Mammary microvascular endothelial cell (primary cell): ENCODE measurements around the genes PPP1R14A, RYR1, EIF3K and FBXO27.

DNA sequence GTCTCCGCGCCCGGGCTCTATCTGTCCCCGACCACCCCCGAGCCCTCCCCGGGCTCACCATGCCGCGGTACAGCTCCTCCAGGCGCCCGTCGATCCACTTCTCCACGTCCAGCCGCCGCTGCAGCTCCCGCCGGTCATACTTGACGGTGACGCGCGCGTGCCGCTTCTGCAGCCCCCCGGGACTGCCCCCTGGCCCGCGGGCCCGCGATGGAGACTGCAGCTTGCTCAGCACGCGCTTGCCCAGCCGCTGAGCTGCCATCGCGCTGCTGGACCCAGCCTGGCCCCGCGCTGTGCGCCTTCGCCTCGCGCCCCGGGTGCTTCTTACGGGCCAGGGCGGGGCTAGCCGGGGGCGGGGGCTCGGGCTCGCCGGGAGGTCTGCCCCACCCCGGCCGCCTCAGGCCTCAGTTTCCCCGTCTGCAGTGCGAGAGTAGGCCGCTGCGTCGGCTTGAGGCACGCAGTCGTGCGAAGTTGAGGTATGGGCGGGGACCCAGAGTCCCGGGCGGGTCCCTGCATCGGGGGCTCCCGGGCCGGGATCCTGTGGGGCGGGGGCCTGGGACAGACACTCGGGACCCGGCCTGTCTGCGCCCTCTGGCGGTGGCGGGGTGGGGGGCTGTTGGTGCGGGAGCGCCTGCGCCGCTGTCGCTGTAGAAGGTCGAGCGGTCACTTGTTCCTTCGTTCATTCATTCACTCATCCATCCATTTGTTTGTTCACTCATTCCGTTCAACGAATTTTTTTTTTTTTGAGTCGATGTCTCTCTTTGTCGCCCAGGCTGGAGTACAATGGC is at the start of gene PPP1R14A:
PPP1R14A (minus strand) TSS at position 294 of the 785 bp plus-strand sequence.
- RAMPAGE, long total RNA, result start-site peak on the minus strand centred at position 285 of the sequence, 25 bp wide, 299 and 167 reads in 2 replicates

DNA sequence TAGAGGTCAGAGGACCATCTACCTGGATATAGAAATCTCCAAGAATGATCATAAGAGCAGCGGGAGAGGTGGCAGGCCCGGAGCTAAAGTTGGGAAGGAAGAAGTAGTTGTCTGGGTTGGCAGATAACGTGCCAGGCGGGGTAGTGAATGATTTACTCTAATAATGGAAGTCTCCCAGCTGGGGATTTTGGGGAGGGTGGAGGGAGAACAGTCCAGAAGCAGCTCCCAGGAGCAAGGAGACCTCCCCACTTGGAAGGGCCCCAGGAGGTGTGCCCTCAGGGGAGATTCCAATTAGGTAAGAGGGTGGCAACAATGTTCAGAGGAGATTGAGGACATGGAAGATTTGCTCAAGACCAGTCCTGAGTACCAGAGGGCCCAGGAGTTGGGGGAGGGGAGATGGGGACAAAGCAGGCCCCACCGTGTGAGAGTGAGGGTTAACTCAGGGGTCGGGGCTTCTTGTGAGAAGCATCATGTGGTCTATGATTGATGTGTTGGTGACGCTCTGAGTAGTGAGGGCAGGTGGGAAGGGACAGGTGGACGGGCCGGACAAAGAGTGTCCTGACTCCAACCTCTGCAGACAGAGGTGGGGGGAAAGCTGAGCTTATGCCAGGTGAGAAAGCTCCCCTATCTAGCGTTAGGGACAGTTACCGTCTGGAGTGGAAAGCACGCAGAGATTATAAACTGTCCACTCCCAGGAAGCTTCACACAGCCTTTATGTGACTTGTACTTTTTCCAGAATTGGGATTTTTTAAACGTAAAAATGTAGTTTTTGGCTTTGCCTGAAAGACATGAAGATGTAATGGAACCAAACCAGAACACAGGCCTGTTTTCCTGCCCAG is 3.5 kb downstream of the SPINT2 start:
- RAMPAGE, long total RNA, result no peak

- RAMPAGE, long total RNA, result no peak
Observed at GRCh38 chr19:38400101-38400822, 2.6 kb upstream of the FAM98C start.

- RAMPAGE, long total RNA, result no peak
Observed at GRCh38 chr19:38412790-38413334, 10.0 kb downstream of the FAM98C start.

- RAMPAGE, long total RNA, result no peak
Observed at GRCh38 chr19:38433314-38433838, at the start of gene RYR1. TSS of gene RYR1 (plus strand) at chr19:38433691.

- RAMPAGE, long total RNA, result no peak
Observed at GRCh38 chr19:38452809-38453179, 19.3 kb downstream of the RYR1 start.

- RAMPAGE, long total RNA, result no peak
Observed at GRCh38 chr19:38544390-38544905, 73.3 kb downstream of the MAP4K1 start.

GRCh38 chr19:38579993-38580650 is 37.6 kb downstream of the MAP4K1 start:
- RAMPAGE, long total RNA, result no peak

- RAMPAGE, long total RNA, result start-site peak on the plus strand at chr19:38619053-38619237, 3,838 and 2,086 reads in 2 replicates
Observed at GRCh38 chr19:38618563-38619604, at the start of gene EIF3K. TSS of gene EIF3K (plus strand) at chr19:38619188.

DNA sequence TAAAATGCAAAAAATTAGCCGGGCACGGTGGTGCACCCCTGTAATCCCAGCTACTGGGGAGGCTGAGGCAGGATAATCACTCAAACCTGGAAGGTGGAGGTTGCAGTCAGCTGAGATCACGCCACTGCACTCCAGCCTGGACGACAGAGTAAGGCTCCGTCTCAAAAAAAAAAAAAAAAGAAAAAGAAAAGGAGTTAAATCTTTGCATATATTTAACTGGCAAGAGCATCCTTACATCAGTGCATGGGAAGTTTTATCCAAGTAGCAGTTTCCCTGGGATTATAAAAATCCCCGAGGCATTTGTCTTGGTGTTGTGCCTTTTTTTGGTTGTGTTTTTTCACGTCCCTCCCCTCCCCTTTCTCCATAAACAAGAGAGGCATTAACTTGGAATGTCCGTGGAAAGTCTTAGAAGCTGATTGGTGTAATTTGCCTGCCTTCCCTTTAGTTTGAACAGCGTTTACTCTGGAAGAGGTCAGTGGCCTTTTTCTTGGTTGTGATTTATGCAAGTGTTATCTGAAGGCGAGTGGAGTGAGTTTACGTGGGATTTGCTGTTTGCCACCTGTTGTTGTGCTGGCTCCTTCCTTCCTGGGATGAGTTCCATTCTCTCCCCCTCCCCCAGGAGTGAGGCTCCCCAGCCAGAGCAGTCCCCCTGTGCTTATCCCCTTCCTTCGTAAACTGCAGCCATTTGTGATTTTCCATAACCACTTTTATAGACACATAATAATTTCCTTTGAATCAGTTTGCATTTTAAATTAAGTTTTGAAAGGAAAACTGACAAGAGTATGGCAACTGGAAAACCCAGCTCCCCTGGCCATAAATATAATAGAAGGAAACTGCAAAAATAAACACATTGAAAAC is 7.2 kb downstream of the ACTN4 start:
- RAMPAGE, long total RNA, result no peak

DNA sequence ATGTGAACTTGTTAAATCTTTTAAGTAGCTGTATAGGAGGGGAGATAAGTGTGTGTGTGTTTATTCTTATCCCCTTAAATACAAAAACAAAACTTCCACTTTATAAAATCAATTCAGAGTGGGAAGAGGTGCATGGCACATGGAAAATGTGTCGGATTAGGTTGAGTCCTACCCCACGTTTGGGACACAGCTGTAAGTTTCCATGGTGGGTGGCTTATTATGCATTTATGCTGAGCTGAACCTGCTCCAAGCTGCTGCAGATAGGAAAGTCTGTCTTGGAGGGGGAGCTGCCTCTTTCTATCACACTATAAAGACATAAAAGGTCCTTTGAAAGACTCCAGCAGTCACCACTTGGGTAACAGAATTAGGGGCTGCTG is 15.1 kb downstream of the ACTN4 start:
- RAMPAGE, long total RNA, result no peak

DNA sequence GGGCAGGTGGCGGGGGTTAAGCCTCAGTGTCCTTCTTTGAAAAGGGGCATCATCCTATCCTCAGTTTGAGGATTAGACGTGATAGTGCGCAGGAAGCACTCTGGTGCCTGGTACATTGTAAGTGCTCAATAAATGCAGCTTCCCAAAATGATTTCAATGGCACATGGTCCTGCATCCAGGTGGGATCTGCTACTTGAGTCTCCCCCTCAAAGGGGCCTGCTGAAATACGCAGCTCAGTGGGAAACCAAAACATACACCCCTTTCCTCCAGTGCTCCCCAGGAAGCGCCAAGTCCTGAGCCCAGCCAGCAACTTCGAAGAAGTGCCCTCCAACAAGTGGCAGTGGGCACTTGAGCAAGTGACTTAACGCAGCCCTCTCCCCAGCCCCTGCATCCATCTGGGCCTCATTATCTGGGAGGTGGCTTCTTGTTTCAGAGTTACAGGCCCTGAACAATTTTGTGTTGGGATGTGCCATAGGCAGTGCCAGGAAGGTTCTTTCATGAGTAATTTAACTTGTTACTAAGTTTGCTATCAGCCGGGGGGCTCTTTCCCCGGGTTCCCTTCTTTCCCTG is 17.9 kb downstream of the ACTN4 start:
- RAMPAGE, long total RNA, result no peak

DNA sequence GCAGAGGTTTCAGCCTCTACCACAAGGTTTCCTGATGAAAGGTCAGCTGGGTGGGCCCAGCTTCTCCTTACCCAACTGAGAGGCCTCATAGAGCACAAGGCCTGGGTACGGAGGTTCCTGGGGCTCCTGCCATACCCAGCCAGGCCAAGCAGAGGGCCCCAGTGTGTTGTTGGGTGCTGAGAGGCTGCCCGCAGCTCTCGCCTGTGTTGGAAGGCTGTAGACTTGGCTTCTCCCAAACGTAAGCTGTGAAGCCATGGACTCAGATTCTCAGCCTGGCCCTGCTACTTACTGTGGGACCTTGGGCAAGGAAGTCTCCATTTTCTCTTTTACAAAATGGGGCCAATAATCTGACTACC is 28.2 kb downstream of the ACTN4 start:
- RAMPAGE, long total RNA, result no peak

DNA sequence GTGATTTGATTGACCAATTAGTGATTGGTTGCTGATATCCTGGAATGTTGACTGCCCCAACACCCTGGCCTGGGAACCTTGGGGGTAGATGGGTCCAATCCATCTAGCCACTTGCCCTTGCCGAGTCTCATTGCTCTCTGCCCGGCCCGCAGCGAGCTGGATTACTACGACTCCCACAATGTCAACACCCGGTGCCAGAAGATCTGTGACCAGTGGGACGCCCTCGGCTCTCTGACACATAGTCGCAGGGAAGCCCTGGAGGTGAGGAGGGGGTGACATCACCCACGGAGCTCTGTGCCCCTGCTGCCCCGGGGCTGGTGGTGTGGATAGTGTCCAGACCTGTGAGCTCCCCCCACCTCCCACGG is 20.8 kb downstream of the CAPN12 start:
- RAMPAGE, long total RNA, result no peak

- RAMPAGE, long total RNA, result no peak
Observed at GRCh38 chr19:38730743-38730995, 13.6 kb downstream of the CAPN12 start.

DNA sequence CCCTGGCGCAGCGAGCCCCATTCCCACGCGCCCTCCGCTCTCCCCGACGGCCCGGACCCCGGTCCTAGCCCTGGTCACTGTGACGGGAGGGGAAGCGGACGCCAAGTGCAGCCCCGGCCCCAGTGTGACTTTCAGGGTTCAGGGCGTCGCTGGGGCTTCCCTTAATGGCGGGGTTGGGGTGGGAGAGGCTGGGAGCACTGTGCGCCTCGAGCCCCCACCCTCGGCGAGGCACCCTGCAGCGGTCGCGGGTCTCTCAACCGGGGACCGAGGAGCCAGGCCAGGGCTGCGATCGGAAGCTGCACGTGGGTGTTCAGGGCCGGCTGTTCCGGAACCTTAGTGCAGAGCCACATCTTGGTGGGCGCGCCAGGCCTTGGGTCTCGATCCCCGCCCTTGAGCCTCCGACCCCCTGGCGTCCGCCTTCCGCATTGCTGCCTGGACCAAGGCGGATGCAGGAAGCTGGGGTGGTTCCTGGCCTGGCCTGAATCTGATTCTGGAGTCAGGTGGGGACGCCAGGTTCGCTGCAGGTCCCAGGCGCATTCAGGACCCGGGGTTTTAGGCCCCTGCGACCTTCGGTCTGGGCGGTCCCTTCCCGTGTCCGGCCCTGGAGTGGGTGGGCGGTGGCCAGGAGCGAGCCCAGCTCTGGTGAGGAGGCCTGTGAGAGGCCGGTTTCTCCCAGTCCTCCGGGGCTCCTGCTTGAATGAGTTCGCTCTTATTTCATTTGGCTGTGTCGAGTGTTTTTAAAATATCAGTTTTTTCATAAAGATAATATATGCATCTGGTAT is 3.6 kb downstream of the LGALS7B start:
- RAMPAGE, long total RNA, result no peak

DNA sequence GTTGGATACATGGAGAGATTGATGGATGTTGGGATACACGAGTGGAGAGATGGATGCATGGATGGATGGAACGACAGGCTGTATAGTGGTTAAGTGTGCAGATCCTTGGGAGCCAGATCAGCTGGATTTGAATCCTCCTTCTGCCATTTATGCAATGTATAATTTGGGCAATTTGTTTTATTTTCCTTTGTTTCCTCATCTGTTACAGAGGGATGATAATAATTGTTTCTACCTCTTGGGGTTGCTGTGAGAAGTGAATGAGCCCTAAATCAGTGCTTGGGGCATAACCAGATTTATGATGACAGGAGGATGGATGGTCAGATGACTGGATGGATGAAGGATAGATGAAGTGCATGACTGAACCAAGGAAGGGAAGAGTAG is 11.5 kb downstream of the LGALS4 start:
- RAMPAGE, long total RNA, result no peak

DNA sequence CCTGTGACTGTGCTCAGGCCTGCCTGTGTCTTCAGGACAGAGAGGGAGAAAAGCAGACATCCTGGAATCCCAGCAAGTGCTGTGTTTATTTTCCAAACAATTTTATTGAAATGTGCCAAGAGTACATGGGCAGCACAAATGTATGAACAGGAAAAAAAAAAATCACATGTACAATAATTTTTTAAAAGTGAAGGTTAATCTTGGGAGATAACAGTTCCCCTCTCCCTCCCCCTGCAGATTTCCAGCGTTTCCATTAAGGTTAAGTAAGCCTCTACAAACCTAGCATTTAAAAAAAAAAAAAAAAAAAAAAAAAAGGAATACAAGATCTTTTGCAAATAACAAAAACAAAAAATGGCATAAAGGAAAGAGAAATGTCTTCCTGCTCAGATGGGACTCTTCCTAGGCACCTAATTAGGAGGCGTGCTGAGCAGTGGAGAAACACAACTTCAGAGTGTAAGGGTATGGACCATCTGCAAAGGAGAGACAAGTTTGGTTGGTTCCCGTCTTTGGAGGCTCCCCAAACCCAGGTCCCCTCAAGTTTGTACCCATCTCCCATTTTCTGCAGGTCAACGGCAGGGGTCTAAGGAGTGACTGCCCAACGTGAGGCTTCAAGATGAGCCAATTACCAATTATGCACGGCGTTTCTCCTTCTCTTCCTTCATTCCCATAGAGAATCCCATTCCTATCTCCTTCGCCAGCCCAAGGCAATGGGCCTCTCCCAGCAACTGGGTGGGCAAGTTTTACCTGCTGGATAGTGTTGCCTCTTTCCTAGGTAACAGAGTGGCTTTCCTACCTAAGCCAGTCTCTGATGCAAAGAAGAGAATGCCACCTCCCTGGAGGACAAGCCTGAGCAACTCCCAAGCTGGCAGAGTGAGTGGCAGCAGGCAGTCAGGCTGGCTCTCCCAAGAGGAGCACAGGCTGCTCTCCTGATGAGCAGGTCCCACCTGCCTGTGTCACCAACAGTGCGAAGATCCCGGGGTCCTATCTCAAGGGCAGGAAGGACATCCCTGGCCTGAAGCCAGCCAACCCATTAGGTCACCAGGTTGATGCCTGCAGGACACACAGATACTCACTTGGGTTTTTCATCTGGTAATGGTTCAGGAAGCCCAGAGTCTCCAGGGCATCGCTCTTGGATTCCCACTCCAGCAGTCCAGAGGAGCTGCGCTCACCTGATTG is 5.1 kb upstream of the ECH1 start:
- RAMPAGE, long total RNA, result no peak

DNA sequence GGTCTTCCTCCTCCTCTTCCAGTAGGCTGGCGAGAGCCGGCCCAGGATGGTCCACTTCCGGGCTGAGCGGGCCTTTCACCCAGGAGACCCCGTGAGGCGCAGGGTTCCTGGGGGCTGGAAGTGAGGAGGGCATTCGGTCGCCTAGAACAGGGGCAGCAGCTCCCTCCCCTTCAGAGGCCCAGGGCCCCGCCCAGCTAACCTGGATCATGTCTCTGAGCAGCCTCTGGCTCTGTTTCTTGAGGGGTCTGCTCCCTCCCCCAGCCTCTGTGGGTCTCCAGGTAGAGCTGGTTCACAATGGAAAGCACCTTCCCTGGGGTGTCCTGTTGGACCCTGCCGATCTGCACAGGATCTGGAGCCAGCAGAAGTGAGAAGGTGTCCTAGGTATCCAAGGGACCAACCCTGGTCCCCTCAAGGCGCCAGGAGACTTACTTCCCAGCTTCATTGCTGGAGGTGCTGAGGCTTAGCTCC is 7.2 kb downstream of the RINL start:
- RAMPAGE, long total RNA, result no peak

DNA sequence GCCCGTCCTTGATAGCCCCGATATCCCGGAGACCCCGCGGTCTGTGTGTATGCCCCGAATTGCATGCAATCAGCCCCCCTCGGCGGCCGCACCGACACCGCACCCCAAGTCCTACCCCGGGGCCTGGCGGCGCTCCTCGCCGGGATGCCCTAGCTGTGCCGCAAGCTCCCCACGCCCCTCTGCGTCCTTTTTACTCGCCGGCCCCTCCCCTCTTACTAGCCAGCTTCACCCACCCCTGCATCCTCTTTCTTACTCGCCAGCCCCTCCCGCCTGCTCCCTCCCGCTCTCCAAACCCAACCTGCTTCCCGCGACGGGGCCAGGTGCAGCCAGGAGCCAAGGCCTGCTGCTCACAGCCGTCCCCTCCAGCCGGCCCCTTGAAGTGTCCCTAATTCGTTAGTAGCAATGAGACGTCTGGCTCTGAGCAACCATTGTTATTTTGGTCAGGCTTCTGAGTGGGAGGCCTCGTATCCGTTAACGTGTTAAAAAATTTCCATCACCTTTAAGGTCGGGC is at the start of gene FBXO27:
FBXO27 (minus strand) TSS at position 162 of the 511 bp plus-strand sequence.
- RAMPAGE, long total RNA, result no peak